Measurements from ENCODE around the gene ADAM10.

DNA sequence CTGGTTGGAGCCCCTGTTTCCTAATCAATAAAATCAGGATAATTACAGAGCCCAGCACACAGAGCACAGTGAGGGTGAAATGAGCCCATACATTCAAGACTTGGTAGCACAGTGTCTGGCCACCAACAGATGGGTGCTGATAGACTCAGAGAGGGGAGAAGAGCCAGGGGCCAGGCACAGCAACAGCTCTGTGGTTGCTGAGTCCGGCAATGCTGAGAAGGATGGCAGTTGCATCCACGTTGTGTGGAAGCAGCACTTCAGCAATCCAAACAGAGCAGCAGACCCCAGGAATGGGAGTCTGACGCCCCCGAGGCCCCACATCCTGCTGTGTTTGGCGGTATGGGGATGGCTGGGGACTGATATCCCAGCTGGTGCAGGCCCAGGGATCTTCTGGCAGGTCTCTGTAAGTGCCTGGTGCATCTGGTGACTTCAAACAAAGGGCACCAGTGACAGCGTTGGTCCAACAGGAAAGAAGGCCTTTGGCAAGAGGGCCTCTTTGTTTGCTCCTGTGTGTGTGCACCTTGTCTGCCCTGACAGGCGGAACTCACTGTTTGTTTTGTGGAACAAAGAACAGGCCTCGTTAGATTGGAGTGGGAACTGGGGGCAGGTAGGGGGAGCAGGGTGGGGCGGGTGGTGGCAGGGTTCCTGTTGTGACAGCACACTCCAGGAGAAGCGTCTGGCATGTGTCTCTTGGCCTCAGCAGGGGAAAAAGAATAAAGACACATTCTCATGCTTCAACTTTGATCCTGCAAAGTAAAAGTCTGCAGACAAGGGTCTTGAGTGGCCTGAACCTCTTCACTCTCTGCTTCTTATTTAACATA lies 94.7 kb upstream of the MYZAP start:
- RRBS, result no CpG with 5 or more reads among the region's 10 CpGs

DNA sequence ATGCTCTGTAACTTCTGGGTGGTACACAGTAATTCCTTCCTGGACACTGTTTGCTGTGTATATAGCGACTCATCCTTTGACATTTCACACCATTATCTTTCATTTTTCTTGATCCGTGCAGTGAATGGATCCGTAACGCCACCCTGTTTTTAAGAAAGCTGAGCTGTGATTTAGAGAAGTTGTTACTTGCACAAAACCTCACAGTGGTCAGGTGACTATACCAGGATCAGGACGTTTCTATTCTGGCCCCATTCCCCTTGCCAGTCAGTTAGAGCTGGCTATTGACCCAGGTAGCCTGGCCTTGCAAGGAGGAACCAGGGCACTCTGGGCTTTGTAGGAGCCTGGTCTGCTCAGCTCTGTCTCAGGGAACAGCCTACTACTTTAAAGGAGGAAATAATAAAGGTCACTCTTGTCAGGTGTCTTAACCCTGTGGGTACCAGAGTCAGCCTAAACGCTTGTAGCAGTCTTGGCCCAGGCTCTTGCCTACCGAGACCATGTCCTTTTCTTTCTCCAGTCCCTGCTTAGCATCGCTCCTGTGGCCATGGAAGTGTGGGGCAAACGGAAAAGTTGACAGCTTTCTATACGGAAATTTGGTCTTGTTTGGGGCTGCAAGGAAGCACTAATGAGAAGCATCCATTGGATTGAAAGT lies 86.4 kb upstream of the MYZAP start:
- RRBS, result no CpG with 5 or more reads among the region's 10 CpGs

- RRBS, result no CpG with 5 or more reads among the region's 9 CpGs
Observed at GRCh38 chr15:57510538-57511079, 81.1 kb upstream of the MYZAP start.

DNA sequence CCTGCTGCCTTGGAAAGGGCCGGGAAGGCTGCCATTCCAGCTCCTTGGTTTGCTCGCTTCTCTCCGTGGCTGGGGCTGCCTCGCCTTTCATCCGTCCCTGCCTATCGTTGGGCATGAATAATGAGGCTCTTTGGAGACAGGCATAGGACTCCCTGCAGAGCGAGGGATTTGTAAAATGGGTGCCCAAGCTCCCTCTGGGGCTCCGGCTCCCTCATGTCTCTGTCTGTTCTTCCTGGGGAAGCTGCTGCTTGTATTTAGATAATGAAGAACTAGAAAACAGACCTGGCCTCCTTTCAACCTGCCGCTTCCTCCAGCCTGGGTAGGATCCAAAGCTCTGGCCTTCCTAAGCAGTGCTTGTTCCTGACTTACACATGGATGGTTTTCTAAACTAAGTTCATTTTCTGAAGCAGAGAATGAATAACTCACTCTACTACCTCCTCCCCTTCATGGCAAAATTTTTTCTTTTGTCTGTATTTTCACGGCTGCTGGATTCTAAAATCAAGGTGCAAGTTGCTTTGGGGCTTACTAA lies 37.0 kb upstream of the MYZAP start:
- RRBS, result no CpG with 5 or more reads among the region's 10 CpGs

DNA sequence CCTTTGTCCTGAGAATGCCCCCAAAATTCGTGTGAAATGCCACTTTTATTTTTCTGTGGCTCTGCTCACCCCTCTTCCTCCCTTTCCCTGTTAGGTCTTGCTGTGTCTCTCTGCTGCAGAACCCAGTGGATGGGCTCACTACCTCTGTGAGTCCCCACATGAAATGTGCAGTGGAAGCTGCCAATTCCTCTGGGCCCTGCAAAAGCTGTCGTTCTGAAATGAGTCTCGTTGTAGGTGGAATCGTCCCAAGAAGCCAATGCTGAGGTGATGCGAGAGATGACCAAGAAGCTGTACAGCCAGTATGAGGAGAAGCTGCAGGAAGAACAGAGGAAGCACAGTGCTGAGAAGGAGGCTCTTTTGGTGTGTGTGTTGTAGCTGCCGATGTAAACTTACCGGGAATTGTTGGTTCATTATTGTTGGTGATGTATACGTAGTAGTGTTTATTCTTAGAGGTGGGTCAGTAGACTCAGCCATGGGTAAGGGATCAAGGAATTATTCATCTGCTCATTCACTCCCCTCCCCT lies 40.6 kb downstream of the MYZAP start:
- RRBS, result no CpG with 5 or more reads among the region's 8 CpGs

DNA sequence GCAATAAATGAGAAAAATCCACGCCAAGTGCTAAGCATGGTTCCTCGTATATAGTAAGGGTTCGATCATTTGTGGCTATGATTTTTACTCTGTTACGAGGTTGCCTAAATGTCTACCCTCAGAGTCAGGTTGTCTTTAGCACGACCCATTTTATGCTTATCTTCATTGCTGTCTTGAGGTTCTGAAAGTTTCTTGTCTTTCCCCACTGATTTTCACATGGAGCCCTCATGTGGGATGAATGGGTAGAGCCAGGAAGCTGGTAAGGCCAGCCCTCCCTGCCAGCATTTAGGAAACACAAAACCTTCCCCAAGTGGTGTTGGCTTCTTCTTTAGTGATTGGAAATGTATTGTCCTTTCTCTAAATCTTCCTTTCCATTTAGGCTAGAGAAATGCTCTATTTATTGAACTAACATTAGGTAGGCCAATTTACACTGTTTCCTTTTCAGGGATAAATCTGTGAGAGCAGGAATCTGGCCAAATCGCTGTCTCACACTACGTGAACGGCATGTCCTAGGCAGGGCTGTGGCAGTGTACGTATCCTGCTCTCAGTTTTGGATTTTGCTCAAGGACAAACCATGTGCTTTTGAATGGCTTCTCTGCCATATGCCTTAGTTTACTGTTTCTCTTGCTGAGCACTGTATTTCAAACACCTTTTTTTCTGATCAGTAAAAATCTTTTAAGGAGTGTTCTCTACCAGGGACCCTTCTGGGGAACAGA lies 43.7 kb downstream of the MYZAP start:
- RRBS, result no CpG with 5 or more reads among the region's 9 CpGs

GRCh38 chr15:57679677-57680465 lies 26.6 kb upstream of the POLR2M start:
- RRBS, result no CpG with 5 or more reads among the region's 6 CpGs

GRCh38 chr15:57923345-57923740 lies 142.2 kb downstream of the ALDH1A2 start:
- RRBS, result no CpG with 5 or more reads among the region's 2 CpGs

- RRBS, result no CpG with 5 or more reads among the region's 5 CpGs
Observed at GRCh38 chr15:58139624-58140430, 1.6 kb downstream of the AQP9 start.

GRCh38 chr15:58179631-58180221 lies 41.5 kb downstream of the AQP9 start:
- RRBS, result no CpG with 5 or more reads among the region's 8 CpGs

GRCh38 chr15:58310043-58310273 lies 121.8 kb upstream of the LIPC start:
- RRBS, result no CpG with 5 or more reads among the region's 4 CpGs

GRCh38 chr15:58360569-58360768 lies 71.3 kb upstream of the LIPC start:
- RRBS, result no CpG with 5 or more reads among the region's 1 CpG

DNA sequence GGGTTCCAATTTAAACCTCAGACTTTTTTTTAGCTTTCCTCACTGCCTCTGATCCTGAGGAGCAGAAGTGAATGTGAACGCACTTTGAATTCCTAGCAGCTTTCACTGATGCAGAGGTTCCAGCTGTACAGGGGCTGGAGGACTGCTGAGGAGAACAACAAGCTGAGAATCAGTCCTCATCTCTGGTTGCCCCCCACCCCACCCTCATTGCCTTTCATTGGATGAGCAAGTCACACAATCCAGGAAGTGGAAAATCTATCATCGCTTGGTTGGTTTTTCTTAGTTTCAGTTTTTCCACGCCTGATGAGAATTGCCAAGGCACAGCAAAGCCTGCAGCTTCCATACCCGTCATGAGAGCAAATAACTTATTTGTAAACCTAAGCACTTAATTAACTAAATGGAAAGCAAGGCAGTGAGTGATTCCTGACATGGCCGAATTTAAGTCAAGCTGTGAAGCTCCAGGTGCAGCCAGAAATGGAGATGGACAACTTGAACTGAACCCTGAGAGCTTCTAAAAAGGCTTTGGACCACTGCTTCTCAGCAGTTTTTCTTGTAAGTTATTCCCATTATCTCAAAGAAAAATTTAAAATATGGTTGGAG lies 21.4 kb upstream of the LIPC start:
- RRBS, result no CpG with 5 or more reads among the region's 5 CpGs

DNA sequence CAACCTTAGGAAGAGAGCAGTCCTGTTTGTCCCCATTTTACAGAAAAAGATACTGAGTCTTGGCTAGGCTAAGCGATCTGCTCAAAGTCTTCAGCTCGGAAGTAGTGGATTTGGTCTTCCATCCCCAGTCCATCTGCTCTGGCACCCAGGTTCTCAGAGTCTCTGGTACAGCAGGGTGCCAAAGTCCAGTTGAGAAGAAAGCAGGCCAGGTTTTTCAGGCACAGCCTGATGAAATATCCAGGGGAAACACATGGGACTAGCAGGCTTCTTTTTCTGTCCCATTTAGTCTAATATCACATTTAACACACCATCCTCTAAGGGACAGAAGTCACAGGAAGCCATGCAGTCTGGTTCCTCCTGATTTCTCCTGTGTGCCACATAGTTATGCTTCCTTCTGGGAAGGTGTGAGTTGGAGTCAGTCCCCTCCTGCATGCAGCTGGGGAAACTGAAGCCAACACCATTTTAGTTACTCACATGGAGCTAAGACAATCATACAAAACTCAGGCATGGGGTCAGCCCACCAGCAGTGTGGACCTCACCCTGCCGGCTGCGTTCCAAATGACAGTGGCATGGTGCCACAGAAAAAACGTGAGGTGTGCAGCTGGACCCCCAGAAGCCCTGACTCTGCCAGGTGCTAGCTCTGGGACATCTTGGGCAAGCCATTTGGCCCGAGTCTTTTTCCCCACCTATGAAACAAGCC lies 44.4 kb downstream of the LIPC start:
- RRBS, result no CpG with 5 or more reads among the region's 6 CpGs

DNA sequence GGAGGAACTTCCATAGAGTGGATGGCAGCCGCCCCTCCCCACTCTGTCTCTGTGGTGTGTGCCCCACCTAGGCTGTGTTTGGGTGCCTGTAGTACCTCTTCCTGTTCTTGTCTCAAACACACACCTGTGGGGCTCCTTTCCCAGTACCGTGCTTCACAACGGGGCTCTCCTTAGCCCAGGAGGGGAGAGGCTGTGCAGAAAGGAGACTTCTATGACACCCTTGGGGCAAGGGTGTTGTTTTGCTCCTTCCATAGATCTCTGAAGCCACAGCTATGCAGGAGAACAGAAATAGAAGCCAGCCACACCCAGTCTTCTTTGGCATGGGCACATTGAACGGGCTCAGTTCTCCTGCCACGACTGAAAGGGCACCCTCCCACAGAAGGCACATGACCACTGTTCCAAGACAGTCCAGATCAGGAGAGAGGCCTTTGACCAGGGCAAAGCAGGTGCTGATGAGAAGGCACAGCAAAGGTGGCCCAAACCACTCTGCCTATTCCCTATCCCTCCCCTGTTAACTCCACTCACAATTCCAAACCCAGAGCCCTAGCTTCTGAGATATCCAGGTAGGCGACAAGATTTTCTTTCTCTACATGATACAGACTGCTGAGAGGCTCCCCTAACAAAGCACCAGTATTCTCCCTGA lies 74.4 kb downstream of the LIPC start:
- RRBS, result no CpG with 5 or more reads among the region's 6 CpGs

- RRBS, result no CpG with 5 or more reads among the region's 11 CpGs
Observed at GRCh38 chr15:58517449-58518552, 86.0 kb downstream of the LIPC start.

DNA sequence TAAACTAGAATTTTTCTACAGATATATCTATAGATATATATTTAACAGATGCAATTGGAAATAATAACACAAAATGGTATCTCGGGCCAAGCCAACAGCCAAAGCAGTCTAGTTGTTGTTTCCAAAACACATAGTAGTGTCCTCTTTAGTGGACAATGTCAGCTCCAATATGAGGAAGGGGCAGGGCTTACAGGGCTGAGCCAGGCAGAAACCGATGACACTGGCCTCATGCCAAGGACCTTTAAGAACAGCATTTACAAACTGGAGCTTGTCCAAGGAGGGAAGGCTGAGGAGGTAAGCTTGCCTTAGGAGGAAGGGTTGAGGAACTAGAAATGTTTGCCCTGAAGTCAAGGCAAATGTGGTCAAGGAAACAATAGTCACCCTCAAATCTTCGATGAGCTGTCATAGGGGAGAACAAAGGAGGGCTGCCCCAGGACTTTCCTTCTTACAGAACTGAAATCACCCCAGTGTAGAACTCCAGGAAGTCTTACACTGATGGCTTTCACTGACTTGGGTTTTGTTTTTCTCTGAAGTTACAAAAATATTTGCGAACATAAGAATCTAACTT lies 136.3 kb downstream of the LIPC start:
- RRBS, result no CpG with 5 or more reads among the region's 4 CpGs

GRCh38 chr15:58749539-58750190 lies at the start of gene ADAM10:
Gene ADAM10 (minus strand): TSS chr15:58749707.
- RRBS, result 3% methylated on average over 10 of the region's 59 CpGs

GRCh38 chr15:58760462-58760903 lies 10.6 kb upstream of the MINDY2 start:
- RRBS, result no CpG with 5 or more reads among the region's 7 CpGs

DNA sequence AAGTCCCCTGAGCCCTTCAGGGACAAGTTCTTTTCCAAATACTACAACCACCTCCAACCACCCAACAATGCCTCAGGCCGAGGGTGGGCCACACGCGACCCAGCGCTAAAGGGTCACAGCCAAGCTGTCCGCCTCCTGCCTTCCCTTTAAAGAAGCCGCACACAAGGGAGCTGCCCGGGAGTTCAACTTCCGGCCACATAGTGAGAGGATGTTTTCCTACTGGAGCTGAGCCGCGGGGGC lies 361 bp upstream of the MINDY2 start:
- RRBS, result 3% methylated on average over 3 of the region's 10 CpGs

All from GM19239 (cell line).